SJSA1 (cell line): ENCODE results near the gene GCNT4.

DNA sequence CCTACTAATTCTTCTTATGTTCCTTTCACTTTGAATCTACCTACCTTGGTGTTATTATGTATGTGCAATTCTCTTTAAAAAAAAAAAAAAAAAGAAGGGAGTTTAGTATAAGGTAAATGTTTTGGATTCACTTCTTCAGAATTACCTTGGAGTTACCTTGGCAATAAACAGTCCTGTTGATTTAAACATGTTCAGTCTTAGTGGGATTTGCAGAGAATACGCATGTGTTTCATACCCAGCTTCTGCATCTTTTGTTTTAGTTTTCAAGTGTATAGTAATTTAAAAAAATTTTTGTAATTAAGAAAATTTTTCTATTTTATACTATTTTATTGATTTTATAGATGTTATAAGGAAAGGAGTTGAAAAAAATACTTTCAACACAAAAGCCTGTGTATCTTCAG, 187.8 kb downstream of the ARHGEF28 start:
- RAMPAGE, long total RNA: no peak

GRCh38 chr5:74639746-74640235, 737 bp downstream of the ENC1 start:
- RAMPAGE, long total RNA: no peak

- RAMPAGE, long total RNA: no peak
These were observed 1.2 kb downstream of the GCNT4 start for GRCh38 chr5:75050730-75052017.

- RAMPAGE, long total RNA: no peak
These were observed at the start of gene GCNT4 for GRCh38 chr5:75052287-75053478. Gene GCNT4 (minus strand): TSS chr5:75052558.

DNA sequence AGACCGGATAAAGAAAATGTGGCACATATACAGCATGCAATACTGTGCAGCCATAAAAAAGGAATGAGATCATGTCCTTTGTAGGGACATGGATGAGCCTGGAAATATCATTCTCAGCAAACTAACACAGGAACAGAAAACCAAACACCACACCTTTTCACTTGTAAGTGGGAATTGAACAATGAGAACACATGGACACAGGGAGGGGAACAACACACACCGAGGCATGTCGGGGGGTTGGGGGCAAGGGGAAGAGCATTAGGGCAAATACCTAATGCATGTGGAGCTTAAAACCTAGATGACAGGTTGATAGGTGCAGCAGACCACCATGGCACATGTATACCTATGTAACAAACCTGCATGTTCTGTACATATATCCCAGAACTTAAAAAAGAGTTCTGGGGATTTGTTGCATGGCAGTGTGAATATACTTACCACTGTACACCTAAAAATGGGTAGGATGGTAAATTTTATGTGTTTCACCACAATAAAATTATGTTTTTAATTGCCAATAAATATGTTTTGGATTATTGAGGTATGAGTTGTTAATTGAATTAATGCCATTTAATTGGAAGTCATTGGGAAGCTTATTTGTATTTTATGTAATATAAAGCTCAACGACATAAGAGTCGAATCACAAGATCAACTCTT, 20.7 kb downstream of the HMGCR start:
- RAMPAGE, long total RNA: no peak

DNA sequence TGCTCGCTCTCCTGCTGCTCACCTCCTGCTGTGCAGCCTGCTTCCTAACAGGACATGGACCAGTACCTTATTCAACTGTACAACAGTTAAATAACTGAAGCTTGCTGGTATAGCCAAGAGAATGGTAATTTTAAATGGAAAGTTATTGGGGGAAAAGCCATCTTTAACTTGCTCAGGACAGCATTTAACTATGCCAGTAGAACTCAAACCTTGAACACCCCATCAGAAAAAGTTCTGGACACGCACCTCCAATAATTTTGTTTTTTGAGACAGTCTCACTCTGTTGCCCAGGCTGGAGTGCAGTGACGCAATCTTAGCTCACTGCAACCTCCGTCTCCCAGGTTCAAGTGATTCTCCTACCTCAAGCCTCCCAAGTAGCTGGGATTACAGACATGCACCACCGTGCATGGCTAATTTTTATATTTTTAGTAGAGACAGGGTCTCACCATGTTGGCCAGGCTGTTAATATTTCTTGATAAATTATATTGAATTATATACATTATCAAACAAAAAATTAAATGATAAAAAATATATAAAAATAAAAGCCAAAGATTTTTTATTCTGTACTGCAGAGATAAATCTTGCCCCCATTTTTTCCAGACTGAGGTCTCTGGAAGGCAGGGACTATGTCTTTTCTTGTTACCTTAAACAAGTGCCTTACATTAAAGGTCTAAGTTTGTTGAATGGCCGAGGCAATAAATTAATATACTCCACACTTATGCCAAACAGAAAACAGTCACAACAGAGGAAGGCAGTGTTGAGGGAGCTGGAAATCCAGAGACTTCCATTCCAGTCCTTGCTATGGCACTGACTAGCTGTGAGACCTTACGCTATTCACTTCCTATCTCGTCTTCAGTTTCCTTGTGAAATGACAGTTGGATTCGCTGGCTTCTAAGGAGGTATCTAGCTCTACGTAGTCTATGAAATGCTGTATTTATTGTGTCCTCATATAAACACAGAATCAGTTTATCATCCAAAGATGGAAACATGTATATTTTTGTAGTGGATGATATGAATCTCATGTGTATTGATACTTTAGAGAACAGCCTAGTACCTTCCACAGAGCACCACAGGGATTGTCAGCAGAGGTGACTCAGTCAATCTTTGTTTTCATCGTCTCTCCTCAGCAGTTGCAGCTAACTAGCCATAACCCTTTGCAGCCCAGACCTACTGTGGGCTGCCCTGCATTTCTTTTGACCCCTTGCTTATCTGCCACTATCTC, 28.2 kb downstream of the HMGCR start:
- RAMPAGE, long total RNA: no peak

DNA sequence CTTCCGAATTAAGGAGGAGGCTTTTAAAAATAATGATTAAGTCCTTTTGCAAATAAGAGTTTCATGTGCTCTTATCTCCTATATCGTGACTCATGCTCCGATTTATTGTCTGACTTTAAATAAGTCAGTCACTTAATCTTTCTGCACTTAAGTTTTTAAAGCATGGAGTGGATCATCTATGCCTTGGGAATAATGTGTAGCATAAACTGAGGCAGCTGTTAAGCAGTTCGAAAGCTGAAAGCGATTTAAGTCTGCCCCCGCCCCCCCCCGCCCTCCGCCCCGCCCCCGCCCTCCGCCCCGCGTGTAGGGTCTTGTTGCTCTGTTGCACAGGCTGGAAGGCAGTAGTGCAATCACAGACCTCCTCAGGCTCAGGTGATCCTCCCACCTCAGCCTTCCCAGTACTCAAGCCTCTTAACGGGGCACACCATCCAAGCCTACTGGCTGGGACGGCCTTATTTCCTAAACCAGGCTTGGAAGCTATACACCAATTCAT, 852 bp downstream of the ANKDD1B start:
- RAMPAGE, long total RNA: no peak

- RAMPAGE, long total RNA: no peak
These were observed 91.0 kb downstream of the SV2C start for GRCh38 chr5:76174173-76174531.

DNA sequence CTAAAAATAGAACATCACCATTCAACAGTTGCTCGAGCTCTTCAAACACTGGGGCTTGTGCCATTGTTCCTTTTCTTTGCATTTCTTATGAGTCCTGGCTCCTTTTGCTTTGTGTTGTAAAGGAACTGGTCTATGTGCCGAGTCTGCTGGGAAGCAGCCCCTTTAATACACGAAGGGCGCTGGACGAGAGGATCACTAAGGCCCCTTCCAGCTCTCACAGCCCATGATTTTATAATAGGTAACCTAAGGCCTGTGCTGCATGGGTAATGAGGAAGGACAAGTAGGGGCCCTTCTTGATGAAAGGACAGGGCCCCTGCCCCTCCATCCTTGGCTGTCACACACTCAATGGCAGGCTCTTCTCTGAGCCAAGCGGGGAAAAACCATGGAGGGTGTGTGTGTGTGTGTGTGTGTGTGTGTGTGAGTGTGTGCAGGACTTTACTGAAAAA, 23.5 kb downstream of the IQGAP2 start:
- RAMPAGE, long total RNA: no peak

GRCh38 chr5:76483551-76484373, 80.7 kb downstream of the IQGAP2 start:
- RAMPAGE, long total RNA: no peak

DNA sequence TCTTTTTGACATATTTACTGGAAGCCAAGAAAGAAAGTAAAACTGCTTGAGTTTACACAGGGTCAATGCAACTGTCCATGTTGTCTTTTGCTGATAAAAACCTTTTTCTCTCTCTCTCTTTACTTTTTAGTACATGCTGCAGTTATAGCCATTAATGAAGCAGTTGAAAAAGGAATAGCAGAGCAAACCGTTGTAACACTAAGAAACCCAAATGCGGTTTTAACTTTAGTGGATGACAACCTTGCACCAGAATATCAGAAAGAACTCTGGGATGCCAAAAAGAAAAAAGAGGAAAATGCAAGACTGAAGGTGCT, 33.0 kb downstream of the F2RL2 start:
- RAMPAGE, long total RNA: no peak

- RAMPAGE, long total RNA: no peak
These were observed 17.2 kb downstream of the F2RL2 start for GRCh38 chr5:76605935-76606489.

DNA sequence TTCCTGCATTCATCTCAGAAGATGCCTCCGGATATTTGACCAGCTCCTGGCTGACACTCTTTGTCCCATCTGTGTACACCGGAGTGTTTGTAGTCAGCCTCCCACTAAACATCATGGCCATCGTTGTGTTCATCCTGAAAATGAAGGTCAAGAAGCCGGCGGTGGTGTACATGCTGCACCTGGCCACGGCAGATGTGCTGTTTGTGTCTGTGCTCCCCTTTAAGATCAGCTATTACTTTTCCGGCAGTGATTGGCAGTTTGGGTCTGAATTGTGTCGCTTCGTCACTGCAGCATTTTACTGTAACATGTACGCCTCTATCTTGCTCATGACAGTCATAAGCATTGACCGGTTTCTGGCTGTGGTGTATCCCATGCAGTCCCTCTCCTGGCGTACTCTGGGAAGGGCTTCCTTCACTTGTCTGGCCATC, 16.6 kb downstream of the F2R start:
- RAMPAGE, long total RNA: no peak

DNA sequence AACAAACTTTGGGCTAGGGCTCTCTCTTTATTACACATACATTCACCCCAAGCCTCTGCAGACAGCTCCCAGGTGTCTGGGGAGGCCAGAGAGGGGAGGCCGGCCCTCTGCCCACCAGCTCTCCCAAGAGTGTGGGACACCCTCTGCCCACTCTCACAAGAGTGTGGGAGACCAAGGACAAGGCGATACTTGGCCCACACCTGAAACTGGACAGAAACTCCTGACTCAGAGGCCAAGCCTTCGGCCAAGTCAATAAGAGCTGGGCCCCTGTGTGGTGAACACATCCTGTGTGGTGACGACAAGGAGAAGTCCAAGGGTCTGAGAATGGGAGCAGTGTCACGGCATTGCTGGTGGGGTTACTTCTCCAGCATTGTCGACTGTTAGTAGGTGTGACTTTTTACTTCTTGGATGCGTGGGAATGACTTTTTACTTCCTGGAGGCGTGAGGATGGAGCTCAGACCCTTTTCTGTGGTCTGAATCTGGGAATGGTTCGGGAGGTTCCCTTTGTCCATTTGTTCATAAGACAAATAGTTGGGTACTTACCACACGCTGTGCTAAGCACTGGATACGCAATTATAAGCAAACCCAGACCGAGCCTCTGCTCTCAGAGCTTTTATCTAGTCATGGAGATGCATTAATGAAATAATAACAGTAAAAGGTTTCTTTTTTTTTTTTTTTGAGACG, 14.5 kb upstream of the F2RL1 start:
- RAMPAGE, long total RNA: no peak

GRCh38 chr5:76807972-76808918, 10.6 kb upstream of the F2RL1 start:
- RAMPAGE, long total RNA: no peak

- RAMPAGE, long total RNA: no peak
These were observed 27.8 kb downstream of the S100Z start for GRCh38 chr5:76877615-76877956.

DNA sequence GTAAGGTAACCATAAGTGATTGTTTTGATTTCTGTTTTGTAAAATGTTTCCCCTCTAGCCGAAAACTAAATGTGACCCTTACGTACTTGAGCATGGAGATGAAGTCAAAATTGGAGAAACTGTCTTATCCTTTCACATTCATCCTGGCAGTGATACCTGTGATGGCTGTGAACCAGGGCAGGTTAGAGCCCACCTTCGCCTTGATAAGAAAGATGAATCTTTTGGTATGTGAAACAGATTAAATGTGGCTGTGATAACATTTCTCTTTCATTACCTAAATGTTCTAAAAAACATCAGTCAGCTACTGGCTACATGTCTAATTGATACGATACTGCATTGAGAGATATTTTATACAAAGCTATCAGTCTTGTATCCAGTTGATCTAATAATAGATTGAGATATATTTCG, 23.7 kb downstream of the AGGF1 start:
- RAMPAGE, long total RNA: no peak

- RAMPAGE, long total RNA: no peak
These were observed 42.4 kb upstream of the PDE8B start for GRCh38 chr5:77167914-77168660.

DNA sequence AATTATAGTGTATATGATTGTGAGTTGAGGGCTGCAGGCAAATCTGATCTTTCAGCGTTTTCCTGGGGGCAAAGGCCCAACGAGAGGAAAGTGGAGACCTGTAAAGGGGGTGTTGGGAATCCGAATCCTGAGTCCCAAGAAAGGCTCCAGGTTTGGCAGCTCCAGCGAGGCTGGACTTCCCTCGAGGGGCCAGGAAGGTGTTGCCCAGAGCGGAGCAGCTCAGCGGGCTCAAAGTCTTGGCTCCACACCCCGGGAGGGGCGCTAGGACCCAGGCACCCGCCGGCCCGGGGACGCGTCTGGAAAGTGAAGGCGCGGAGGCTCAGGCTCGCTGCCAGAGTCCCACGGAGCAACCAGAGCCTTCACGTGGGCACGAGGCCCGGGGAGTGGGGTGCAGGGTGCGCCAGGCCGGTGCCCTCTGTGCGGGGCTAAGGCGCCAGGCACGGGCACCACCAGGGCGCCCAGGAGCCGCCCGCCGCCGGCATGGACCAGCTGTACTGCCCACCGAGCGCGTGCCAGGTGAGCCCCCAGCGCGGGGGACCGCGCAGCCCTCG, 30.4 kb upstream of the PDE8B start:
- RAMPAGE, long total RNA: no peak

DNA sequence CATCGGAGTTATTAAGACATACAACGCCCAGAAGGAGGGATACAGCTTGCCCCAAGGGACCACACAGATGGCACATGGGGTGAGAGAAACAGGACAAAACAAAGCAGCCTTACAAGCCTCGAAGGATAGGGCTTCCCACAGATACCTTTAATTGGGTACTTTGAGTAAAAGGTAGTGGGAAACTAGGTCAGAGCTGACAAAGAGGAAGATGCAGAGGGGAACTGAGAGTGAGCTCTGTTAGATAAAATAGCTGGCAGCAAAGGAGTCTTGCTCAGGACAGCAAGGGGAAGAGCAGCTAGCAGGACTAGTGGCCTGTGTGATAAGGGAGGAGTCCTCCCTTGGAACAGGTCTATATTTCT, 48.2 kb downstream of the OTP start:
- RAMPAGE, long total RNA: no peak